Measurements from ENCODE around the gene MAP2K4.

DNA sequence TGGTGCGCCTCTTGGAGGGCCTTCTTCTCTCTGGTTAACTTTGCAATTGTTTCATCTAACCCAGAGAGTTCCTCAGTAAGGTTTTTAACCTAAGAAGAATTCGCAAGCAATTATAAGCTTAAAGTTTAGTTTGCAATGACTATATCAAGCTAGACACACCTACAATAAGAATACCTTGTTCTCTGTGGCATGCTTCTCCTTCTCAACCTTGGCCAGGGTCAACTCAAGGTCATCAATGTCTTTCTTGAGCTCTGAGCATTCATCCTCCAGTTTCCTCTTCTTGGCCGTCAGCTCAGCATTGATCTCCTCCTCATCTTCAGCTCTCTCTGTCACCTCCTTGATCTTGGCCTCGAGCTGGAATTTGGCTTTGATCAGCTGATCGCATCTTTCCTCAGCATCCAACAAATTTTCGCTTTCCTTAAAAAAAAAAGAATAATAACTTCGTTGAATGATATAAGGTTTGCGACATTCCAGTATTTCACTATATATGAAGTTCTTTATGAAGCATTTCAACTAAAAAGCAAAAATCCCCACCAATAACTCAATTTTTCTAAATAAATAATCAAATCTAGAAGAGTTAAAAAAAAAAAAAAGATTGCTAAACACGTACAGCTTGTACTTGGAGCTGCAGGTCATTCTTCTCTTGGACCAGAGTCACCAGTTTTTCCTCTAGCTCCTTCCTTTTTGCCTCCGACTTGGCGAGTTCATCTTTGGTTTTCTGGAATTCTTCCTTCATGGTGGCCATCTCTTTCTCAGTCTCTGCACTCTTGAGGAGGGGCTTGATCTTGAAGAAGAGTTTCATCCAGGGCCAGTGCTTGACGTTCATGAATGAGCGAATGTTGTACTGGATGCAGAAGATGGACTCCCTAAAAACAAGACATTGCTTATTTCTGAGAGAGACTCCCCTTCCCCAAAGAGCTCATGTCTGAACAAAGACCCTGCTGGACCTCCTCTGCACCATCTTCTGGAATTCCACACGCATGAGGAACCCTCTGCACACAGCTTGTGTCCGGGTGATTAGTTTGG is 17.4 kb downstream of the MYH3 start:
- PRO-cap: no peak

GRCh38 chr17:10730189-10730564 is 354 bp upstream of the TMEM220 start:
- PRO-cap: no peak

DNA sequence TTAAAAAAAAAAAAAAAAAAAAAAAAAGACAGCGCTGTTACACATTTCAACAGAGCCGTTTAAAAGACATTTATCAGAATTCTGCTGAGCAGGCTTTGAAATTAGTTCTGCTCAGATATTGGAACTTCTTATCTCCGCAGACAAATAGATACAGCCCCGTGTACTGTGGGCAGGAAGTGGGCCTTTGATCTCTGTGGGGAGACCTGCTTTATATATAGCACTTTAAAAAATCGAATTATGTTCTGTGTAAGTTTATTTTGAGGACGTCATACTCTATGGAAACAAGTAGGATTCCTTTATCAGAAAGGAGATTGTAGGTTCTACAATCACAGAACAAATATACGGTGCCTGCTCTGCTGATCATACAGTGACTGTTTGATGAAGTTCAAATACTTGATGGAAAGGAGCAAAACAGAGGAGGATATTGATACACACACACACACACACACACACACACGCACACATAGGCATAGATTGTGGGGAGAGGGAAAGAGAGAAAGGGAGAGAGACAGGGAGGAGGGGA is 14.7 kb upstream of the TMEM220 start:
- PRO-cap: no peak

DNA sequence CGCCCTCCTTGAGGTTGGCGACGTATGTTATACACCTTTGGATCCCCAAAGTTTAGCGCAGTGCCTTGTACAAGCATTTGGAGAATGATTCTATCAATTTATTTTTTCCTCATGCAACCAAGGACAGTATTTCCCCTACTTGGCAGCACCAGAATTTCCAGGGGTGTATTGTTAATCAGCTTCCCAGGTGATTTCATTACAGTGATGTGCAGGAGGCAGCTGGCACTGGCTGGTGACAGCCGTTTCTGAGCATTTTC is 26.6 kb downstream of the TMEM238L start:
- PRO-cap: no peak

DNA sequence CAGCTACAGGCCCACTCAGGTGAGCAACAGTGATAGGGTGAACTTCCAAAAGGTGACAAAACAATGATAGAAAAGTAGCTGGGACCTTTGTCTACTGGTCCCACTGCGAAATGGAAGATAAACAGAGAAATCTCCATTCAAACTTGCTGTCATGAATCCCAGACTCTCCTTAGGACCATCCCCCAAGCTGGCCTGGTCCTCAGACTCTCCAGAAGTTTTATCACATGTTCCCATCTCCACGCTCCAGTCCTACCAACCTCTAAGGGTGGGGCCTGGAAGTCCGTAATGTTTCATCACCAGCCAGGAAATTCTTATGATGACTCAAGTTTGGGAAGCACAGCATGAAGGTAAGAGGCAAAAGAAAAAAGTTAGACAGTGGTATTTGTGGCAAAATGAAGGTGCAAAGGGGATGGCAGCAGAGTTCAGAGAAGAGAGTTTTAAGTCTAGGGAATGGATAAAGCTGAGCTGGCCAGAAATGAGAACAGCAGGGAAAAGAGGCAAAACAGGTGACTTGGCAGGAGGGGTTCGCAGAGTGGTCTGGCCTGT is 52.7 kb downstream of the ZNF18 start:
- PRO-cap: no peak

DNA sequence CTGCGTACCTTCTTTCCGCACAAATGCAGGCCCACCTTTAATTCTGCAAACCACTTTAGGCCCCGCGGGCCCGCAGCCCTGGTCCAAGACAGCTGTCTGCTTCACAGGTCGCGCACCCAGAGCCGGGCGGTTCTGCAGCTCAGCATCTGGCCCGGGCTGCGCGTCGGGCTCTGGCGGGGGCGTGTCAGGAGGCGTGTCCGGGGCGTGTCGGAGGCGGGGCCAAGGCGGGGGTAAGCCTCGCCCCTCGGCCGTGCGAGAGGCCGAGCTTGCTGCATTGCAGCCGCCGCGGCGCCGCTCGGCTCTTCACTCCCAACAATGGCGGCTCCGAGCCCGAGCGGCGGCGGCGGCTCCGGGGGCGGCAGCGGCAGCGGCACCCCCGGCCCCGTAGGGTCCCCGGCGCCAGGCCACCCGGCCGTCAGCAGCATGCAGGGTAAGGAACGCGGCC is at the start of gene MAP2K4:
MAP2K4 (plus strand) TSS at position 306 of the 445 bp plus-strand sequence.
- PRO-cap: bidirectional peak, plus-strand start at position 257 of the sequence, minus-strand start at position 118 of the sequence

- PRO-cap: no peak
Measured at GRCh38 chr17:12023968-12024360, 3.3 kb downstream of the MAP2K4 start.

DNA sequence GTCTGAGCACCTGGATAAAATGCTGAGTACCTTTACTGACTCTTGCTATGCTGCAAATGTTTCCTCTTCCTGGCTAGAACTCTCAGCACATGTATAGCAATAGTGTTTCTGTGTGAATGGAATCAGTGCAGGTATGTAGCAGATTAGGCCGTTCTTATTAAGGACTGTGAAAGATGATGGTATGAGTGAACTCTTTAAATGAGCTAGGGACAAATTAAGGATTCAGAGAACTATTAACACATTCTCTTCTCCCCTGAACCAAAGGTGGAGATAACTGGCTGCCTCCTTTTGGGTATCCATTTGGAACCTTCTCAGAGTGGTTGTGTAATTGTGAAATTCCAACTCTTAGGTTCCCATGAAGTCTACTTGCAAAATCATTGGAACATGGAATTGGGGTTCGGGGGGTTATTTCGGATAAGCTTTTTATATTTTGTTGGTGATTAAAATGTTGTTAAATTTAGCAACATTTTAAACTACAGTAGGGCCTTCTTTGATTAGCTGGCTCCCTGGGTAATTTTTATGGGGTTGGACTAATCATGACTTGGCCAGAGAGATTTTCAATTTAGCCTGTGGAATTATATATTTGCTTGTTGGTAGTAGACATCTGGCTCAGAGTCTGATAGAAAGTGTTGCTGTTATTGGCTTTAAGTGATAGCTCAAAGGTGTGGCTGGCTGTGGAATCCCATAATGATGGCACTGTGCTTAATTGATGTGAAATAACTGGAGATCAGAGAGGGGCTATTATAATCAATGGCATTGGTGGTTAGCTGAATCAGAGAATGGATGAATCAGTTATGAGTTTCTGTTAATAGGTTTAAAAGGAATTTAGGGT is 25.5 kb downstream of the MAP2K4 start:
- PRO-cap: no peak

DNA sequence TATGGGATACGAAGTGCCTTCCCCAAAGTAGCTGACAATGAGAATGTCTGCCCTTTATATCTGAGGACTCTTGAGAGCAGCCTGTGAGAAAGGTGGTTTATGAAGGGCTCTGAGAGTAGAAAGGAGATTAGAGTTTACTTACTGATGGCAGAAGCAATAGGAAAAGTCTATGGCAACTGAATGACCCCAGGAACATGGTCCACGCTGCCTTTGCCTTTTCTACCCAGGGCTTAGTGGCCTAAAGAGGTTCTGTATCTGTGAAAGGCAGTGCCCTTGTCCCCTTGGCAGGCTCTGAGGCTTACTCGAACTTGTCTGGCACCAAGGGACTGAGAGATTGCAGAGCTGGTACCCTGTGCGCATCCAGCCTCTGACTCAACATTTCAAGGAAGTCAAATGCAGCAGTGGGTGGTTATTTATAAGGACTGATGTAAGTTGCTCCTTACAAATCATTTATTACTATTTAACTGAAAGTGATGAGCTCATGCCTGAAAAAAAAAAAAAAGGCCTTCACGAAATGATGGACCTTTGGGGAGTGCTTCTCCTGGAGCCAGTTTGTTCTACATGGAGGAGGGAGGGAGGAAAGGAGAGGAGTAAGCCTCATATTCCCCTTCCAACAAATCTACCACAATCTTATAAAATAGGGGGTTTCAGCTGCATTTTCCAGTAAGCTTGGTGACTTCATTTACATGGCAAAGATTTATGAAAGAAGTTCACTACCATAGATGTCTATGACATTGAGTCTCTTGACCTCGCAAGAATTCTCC is 299.8 kb upstream of the MYOCD start:
- PRO-cap: bidirectional peak, plus-strand start at position 565 of the sequence, minus-strand start at position 369 of the sequence

DNA sequence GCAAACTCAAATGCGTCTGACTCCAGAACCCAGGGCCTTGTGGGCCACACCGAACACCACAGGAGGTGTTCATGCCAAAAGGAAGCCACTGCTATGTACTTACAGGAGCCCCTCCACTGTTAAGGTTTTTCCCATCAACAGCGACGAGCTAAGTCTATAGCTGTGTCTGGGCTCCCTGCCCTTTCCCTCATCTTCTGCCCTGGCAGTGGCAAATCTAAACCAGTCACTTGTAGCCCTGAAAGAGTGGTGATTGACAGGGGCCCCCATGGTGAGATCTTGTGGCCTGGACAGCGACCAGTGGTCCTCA is 57.6 kb upstream of the ARHGAP44 start:
- PRO-cap: no peak

GRCh38 chr17:12831178-12831432 is 41.8 kb downstream of the ARHGAP44 start:
- PRO-cap: no peak

DNA sequence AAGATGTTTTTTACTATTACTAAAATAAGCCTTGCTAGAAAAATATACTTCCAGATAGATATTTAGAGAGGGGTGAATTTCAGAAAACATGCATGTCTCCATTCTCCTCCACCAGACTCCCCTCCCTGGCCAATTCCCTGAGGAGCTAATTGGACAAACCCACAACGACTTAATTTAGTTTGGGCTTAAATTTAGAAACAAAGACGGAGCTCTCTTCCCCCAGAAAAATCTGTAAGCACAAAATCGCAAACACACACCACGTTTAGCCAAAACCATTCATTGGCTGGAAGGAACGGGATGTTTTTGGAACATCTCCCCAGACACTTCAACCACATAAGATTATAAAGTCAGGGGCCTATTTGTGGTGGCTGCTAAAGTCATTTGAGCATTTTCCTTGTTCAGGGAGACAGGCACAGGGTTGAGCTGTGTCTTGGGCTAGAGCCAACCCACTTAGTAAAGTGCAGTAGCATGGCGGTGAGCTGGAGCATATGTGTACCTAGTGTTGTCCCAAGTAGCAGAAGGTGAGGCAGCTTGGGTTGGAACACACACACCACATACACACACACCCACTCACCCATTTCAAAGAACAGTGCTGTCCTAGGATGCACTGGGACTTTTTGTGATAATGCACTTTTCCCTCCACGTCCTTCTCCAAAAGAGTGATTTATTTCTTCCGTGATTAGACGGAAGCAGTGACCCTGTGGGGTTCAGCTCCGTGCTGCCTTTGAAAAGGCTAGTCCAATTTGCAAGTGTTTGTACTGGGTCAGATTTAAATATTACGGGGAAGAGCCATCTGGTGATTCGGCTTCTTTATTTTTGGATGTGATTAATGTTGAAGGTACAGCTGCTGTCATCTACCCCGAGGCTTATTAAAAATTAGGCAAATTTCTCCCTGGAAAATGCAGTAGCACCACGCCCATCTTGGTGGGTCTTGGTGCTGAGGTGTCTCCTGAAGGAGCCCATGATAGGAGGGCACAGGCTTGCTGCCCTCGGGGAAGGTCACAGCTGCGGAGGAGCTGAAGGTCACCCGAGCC is 32.2 kb downstream of the ELAC2 start:
- PRO-cap: bidirectional peak, plus-strand start at position 394 of the sequence, minus-strand start at position 231 of the sequence

DNA sequence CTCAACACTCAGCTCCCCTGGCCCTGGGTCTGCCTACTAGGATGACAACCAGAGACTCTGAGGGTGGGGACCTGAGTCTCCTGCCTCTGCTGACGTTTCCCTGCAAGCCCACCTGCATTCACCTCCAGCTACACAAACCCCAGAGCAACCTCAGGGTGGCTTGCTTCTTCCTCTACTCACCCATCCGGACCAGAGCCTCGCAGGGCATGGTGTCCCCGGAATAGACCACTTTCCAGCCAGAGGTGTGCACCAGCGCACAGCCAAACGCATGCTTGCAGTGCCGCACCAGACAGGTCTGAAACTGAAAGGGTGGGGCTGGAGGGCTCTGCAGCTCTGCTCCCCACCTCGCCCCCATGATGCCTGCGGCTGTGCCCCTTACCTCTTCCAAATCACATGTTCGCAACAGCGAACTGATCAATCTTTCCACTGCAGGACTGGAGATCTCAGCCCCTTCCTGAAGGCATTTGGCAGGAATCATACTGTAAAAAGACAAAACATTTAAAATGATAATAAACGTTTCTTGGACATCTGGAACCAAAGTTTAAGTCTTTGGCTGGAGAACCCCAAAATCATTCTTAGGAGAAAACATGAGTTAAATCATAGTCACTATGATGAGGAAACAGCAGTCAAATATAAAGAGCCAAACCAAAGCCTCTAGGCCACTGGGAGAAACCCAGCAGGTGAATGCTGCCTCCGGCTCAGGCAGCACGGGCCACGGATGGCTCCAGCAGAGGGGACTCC is 23.1 kb downstream of the ELAC2 start:
- PRO-cap: no peak

DNA sequence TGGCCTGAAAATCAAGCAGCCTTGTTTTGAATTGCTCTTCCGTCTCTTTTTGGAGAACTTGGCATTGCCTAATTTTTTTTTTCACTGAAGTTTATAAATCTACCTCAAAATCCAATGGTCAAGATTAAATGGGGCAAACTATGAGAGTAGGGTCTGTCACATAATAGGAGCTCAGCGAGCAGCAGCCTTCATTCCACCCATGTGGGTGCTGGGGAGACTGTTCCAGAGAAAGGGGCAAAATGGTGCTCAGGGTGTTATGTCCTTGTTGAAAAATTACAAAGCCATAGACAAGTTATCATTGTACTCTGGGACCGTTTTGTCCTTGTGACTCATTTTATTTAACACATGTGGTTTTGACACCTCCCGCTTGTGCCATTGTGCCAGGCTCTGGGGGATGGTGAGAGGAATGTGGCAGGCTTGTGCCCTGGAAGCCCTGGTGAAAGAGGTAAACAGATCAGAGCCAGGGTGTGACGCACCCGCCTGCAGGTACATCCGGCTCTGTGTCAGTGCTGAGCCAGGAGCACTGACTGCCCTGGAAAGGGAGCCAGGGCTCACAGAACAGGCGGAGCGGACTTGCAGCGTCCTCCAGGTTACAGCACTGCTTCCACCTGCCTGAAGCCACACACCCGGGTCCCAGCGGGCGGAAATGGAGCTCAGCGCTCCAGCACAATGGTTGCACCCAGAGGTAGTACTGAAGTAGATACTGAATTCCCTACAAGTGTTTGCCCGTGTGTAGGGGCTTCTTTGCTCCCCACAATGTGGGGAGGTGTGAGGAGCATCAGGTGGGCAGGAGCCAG is 30.8 kb downstream of the CDRT15 start:
- PRO-cap: no peak

DNA sequence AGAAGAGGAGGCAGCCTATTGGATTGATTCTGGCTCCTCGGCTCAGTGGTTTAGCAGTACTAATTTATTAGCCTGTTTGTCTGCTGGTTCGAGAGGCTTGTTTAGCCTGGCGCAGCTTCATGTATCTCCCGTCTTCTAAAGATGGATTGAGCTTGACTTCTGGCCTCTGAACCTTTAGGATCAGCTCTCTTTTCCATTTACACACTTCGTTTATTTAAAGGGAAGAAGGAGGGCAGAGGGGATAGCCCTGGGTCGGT is 20.3 kb downstream of the HS3ST3B1 start:
- PRO-cap: no peak

DNA sequence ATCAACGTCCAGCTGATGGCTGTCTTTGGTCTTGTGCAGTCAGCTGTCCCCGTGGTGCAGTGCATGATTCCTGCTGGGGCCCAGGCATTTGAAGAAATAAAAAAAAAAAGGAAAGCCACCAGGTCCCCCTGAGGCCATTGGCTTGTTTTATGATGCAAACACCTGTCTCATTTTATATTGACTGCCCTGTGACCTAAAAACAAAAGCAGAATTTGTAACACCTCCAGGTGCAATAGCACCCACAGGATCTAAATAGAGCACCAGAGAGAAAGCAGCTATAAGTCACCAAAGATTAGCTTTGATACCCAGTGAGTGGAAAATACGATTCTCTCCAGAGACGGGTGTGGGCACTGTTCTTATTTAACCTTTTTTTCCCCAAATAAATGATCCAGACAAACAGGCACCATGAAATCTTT is 258.8 kb downstream of the HS3ST3B1 start:
- PRO-cap: no peak

DNA sequence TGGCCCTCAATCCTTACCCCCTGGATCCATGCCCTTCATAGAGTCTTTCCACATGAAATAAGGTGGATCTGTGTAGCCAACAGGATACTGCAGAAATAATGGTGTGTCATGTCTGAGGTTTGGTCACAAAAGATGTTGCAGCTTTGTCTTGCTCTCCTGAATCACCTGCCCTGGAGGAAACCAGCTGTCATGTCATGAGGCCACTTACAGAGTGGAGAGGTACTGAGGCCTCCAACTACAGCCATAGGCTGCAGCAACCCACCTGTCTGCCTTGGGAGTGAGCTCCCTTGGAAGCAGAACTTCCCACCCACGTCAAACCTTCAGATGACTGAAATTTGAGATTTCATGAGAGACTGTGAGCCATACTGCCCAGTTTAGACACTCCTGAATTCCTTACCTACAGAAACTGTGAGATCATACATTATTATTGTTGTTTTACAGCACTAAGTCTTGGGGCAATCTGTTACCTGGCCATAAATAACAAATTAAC is 475.9 kb downstream of the HS3ST3B1 start:
- PRO-cap: no peak

- PRO-cap: no peak
Measured at GRCh38 chr17:14834436-14834898, 430.7 kb downstream of the PMP22 start.

DNA sequence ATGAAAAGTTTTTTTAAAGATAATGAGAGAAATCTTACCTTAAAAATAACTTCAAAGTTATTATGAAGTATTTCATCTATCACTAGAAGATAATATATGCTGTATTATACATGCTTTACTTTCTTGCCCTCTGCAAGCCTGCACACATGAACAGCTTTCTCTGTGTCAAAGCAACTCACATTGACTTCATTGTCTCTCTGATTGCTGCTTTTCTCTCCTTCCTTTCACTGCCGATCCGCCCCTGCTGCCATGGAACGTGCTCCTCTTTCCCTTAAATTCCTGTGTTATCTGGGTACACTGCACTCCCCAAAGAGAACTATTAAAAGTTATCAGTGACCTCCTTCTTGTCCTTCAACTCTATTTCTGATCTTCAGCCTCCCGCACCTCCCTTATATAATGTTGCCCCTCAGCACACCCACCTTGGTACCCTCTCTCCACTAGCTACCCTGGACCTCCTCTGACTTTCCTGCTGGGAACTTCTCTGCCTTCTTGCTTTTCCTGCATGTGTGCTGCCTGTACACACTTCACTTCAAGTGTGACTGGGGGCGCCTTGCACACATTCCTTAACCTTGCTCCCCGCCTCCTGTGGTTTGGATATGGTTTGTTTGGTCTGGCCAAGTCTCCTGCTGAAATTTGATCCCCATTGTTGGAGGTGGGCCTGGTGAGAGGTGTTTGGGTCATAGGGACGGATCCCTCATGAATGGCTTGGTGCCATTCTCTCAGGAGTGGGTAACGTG is 26.6 kb upstream of the PMP22 start:
- PRO-cap: no peak

DNA sequence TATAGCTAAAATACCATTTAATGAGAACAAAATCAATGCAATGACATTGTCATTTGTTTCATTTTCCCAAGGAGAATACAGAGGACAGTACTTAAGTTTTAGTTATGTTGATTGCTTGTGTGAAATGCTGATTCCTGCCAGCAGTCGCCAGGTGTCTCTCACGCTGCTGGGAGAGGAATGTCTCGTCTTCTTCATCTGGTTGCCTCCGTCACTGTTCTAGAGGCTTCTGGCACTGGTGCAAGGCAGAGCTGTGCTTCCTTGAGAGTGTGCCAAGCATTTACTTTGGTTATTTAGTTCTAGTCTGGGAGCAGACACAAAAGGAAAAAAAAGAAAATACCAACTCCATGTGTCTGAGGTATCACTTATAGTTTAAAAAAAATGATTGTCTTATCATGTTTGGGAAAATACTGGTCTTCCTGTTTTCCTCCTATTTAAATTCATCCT is 10.6 kb upstream of the TVP23C start:
- PRO-cap: no peak